Esophagus squamous epithelium (tissue), 4 donors: ENCODE measurements around a stretch of chr22.

GRCh38 chr22:50541644-50542042, 4.1 kb upstream of the KLHDC7B start:
- PRO-cap, result bidirectional peak, plus-strand start at chr22:50541803, minus-strand start at chr22:50541844
- RAMPAGE, long total RNA, 4 experiments, result no peak in any of the 4 experiments

GRCh38 chr22:50543974-50544712, 1.6 kb upstream of the KLHDC7B start:
- PRO-cap, result bidirectional peak, plus-strand start at chr22:50544299, minus-strand start at chr22:50544304; bidirectional peak, plus-strand start at chr22:50544424, minus-strand start at chr22:50544353
- RAMPAGE, long total RNA, 4 experiments, result no peak in any of the 4 experiments

GRCh38 chr22:50576437-50577112, 1.7 kb downstream of the CPT1B start:
- PRO-cap, result no peak
- RAMPAGE, long total RNA, 4 experiments, result no peak in any of the 4 experiments

DNA sequence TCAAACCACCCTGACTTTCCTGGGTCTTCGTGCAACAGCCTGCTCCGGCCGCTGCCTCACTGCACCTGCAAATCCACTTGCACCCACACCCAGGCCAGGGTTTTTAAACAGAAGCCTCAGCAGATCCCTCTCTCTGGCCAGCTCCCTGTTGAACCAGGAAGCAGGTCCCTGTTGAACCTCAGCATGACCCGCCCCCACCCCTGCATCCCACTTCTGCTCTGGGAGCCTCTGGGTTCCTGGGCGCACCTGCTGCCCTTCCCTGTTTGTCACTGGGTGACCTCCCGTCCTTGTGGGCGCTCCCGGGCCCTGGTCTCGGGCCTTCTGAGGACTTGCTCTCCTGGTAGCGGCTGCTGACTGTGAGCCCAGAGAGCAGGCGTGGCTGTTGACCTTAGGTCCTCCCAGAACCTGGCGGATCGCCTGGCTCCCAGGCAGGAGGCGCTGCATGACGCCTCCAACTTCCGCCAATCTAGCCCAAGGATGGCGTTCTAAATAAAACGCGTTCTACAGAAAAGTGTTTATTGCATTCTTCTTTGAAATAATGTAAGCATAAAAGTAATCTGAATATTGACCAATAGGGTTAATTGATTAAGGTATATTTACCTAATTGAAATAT, 13.0 kb downstream of the MAPK8IP2 start:
- PRO-cap, result unidirectional peak, minus-strand start at position 314 of the sequence; unidirectional peak, minus-strand start at position 358 of the sequence
- RAMPAGE, long total RNA, 4 experiments, result no peak in any of the 4 experiments

- PRO-cap, result no peak
- RAMPAGE, long total RNA, 4 experiments, result no peak in any of the 4 experiments
Observed at GRCh38 chr22:50704519-50705256, 33.3 kb upstream of the ACR start.